Hematopoietic multipotent progenitor cell (in vitro differentiated cells): ENCODE data around the gene OPRD1.

GRCh38 chr1:27884232-27884997 lies 12.1 kb downstream of the THEMIS2 start:
- CAGE, long polyA plus RNA = no peak

GRCh38 chr1:27886096-27886661 lies 13.8 kb downstream of the THEMIS2 start:
- CAGE, long polyA plus RNA = no peak

GRCh38 chr1:27992271-27992856 lies 32.6 kb downstream of the XKR8 start:
- CAGE, long polyA plus RNA = no peak

DNA sequence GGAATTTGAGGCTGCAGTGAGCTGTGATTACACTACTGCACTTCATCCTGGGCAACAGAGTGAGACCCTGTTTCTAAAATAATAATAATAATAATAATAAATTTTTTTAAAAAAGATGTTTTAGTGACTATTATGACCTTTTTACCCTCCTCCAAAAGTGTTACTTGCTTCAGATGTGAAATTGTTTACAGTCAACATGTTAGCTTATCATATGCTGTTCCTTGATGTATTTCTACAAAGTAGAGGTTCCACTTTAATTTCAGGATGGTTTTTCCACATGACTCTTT lies 48.4 kb upstream of the RCC1 start:
- CAGE, long polyA plus RNA = no peak

GRCh38 chr1:28510143-28511350 lies 4.7 kb downstream of the RCC1 start:
- CAGE, long polyA plus RNA = no peak

DNA sequence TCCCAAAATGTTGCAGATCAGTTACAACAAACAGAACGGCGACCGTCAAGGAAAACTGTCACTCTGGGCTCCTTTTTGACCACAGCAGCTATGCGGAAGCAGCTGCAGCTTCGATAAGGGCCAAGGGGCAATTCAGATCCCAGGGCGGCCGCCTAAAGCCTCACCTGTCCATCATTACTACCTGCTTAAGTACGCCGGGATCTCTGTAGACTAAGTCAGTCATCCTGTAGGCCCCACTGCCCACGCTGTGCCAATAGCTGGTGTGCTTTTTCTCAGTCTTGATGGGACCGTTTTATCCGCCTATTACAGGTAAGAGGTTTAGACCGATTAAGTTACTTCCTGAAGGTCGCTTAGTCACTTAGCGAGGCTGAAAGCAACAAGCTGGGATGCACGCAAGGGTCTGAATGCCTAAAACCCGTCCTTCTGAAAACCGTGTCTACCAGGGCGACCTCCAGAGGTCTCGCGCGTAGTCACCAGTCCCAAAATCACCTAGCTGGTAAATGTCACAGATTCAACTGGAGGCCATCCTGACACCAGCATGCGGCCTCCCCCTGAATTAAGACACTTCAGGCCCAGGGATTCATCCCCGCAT lies 11.0 kb upstream of the RAB42 start:
- CAGE, long polyA plus RNA = no peak

- CAGE, long polyA plus RNA = no peak
These were observed at the start of gene OPRD1 for GRCh38 chr1:28811975-28812977. Gene OPRD1, plus strand, starts transcription at chr1:28812170.

DNA sequence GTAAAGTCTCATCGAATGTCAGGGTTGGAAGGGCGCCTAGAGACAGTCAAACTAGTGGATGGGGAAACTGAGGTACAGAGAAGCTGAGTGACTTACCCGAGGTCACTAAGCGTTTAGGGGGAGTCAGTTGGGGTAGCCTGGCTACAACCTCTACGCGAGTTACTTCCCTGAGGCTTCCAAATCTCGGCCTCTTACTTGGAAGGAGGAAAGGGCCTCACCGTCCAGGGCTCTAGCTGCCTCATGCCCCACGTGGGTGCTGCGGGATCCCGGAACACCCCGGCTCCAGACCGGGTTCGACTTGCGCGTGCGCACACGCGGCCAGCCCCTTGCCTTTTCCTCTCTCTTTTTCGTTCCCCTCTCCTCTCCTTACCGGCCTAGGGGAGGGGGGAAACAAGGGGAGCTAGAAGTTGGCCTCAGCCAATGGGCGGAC lies 345 bp upstream of the EPB41 start:
- CAGE, long polyA plus RNA = no peak

DNA sequence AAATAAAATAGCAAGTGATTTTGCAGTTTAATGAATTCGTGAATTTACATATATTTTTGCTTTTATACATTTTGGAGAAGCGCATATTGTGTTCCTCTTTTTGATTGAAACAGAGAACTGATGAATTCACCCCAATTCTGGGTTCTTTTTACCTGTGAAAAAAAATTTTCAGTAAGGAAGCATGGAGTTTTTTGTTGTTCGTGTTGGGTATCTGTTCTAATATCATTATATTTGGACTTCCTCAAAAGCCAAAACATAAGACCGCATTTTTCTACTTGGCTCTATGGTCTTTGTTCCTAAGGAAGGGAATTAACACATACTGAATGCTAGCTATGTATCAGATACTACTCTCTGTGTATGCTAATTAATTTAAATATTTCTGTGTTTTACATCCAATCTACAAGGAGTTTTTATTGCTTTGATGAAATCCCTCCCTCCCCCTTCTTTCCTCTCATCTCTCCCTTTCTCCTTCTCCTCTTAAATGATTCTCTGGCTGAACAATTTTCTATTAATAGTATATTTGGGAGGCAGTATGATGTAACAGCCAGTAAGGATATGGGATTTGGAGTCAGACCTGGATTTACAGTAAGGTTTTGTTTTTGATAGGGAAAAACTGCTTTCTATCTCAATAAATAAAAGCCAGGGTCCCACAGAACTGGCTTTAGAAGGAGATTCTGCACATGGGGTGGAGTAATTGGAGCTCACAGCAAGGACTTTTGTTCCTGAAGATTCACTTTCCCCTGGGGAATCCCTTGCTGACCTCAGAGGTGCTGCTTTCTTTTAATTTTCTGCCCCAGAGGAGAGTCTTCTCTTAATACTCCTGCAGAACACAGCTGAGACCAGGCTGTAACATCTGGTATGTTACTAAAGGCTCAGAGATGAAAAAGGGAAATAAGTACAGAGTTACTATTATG lies 13.1 kb downstream of the EPB41 start:
- CAGE, long polyA plus RNA = no peak

- CAGE, long polyA plus RNA = no peak
These were observed 51.1 kb downstream of the EPB41 start for GRCh38 chr1:28965491-28965933.

- CAGE, long polyA plus RNA = no peak
These were observed 21.5 kb downstream of the SRSF4 start for GRCh38 chr1:29160231-29160578.

- CAGE, long polyA plus RNA = no peak
These were observed 4.6 kb downstream of the SRSF4 start for GRCh38 chr1:29177162-29177361.

- CAGE, long polyA plus RNA = no peak
These were observed 2.9 kb downstream of the PTPRU start for GRCh38 chr1:29239149-29239779.

GRCh38 chr1:29711743-29712302 lies 475.5 kb downstream of the PTPRU start:
- CAGE, long polyA plus RNA = no peak

GRCh38 chr1:29984073-29984931 lies 739.1 kb downstream of the MATN1 start:
- CAGE, long polyA plus RNA = no peak

DNA sequence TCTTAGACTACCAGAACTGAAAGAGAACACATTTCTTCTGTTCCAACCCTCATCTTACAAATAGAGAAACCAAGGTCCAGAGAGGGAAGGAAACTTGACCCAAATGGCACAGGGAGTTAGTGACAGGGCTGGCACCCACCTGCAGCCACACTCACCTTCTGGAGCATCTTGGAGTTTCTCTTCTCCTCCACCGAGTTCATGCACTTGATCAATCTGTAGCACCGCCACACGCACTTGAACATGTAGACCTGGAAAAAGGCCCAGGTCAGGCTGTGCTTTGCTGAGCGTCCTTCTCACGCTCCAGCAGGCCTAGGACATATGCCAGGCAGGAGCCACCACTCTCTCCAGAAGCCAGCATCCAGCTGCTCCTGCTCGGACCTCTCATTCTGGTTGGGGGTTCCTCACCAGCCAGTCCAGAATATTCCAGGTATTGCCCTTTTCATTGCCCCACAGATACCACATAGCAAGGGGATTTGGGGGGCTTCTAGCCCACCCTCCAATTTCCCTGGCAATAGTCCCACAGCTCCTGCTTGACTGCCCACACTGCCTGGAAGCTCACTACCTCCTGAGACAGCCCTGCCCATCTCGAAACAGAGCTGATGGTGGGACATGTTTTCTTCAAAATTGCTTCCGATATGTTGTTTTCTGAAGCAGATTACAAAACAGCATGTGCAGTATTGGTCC lies 11.8 kb upstream of the MATN1 start:
- CAGE, long polyA plus RNA = no peak

DNA sequence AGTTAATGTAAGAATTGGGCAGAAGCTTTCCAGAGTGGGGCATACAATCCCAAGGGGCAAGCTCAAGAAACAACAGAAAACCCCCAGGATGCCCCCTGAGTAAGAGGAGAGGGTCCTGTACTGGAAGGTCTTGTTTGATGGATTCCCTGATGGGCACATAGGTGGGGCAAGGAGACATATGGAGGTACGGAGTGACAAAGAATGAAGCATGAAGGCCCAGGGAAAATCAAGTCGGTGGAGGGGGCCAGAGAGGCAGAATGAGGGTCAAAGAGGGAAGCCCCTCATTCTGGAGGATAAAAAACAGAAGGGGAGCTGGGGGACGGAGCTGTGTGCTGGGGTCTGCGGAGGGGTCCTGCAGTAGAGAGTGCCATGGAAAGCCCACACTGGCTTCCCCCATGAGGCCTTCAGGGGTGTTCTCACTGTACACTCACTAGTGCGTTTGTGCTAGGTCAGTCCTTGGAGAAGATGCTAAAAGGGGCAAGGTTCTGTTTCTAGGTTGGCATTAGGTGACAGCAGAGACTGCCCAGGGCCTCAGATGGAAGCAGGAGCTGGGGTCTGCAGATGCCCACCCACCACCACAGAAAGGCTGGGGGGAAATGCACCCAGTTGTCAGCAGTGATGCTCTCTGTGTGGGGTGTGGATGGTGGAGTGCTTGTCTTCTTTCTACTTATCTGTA lies 12.5 kb upstream of the MATN1 start:
- CAGE, long polyA plus RNA = no peak

DNA sequence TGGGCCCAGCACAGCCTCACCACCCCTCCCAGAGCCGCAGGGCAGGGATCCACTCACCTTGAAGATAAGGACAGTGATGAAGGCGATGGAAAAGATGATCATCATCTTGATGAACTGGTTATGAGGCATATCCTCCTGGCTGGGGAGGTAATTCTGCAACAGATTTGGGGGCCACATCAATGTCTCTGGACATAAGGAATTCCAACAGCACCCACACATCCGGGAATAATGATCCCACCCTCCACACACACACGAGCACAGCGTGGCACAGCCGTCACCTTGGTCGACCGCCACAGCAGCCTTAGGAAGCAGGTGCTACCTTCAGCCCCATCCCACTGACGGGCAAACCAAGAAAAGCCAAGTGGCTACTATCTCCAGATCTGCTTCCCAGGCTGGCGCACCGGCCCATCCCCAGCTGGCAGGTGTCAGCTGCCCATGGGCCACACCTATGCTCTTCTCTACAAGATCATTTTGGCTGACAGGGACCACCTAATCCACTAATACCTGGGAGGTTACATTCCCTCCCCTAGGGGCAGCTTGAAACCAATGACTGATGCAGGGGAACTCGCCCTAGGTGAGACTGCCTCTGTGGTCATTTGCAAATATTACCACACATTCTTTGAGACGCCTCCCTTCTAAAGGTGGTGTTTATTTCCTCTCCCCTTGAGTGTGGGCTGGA lies 14.3 kb upstream of the MATN1 start:
- CAGE, long polyA plus RNA = no peak

DNA sequence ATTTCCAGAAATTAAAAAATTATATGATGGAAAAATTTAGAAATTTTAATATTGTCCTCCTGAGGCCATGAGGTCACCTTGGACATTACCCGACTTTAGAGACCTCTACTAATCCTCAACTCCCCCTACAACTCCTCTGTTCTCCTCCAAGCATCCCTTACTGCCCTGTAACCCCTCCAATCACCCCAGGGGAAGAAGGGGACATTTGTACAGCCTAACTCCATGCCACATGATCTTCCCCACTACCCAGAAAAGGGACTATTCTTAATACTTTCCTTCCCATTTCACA lies 12.7 kb downstream of the LAPTM5 start:
- CAGE, long polyA plus RNA = no peak

- CAGE, long polyA plus RNA = no peak
These were observed 12.0 kb downstream of the LAPTM5 start for GRCh38 chr1:30745226-30746286.